Temporal lobe (tissue), 2 donors: ENCODE results near the genes TMEM170A and NUDT7.

- RAMPAGE, long total RNA = no peak
Measured at GRCh38 chr16:74695794-74696349, 4.8 kb downstream of the MLKL start.

DNA sequence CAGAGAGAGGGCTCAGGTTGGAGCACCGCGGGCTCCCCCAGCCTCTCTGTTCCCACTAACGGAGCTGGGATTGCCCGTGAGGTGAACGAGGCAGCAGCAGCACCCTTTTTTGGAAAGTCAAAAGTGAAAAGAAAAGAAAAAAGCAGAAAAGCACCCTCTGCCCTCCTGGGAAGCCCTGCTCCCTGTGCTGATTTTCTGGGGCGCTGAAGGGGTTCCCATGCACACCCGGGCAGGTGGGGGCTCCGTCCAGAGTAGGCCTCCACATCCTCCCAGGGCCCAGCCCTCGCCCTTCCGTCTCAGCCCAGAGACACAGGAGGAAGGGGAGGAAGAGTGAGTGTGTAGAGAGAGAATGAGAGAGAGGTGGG lies 36.8 kb downstream of the FA2H start:
- RAMPAGE, long total RNA = no peak

GRCh38 chr16:74741837-74742520 lies 32.6 kb downstream of the FA2H start:
- RAMPAGE, long total RNA = no peak

- RAMPAGE, long total RNA = no peak
Measured at GRCh38 chr16:74887942-74888585, 96.9 kb downstream of the WDR59 start.

- RAMPAGE, long total RNA = no peak
Measured at GRCh38 chr16:74903772-74904326, 81.1 kb downstream of the WDR59 start.

GRCh38 chr16:74921268-74922484 lies 63.2 kb downstream of the WDR59 start:
- RAMPAGE, long total RNA = no peak

DNA sequence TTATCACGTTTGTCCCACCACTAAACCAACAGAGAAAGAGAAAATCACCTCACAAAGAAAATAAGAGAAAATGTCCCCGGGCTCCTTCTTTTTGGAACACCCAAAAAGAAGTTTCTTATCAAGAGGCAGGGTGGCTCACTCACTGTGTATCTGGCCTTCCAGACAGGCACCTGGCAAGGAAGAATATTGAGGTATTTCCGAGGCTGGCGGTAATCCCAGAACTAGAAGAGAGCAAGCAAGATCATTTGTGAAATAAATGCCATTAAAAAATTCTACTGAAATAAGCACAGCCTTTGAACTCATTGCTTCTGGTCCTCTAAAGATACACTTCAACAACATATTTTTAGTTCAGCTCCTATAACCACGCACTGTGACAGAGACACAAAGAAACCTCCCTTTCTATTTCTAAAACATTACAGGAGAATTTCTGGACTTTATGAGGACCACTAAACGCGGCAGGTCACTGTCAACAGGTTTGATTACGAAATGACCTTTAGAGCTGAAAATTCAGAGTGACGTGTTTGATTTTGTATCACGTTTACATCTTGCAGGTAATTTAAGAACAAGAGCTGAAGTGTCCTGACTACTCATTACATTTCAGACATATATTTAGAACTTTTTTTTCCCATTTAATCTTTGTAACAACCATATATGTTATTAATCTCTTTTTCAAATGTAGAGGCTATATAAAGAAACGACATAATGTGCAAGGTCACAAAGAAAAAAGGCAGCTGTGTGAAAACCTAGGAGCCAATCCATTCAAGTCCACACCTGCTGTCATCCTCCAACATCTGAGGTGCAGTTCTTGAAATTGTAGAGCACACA lies 60.9 kb downstream of the WDR59 start:
- RAMPAGE, long total RNA = no peak

DNA sequence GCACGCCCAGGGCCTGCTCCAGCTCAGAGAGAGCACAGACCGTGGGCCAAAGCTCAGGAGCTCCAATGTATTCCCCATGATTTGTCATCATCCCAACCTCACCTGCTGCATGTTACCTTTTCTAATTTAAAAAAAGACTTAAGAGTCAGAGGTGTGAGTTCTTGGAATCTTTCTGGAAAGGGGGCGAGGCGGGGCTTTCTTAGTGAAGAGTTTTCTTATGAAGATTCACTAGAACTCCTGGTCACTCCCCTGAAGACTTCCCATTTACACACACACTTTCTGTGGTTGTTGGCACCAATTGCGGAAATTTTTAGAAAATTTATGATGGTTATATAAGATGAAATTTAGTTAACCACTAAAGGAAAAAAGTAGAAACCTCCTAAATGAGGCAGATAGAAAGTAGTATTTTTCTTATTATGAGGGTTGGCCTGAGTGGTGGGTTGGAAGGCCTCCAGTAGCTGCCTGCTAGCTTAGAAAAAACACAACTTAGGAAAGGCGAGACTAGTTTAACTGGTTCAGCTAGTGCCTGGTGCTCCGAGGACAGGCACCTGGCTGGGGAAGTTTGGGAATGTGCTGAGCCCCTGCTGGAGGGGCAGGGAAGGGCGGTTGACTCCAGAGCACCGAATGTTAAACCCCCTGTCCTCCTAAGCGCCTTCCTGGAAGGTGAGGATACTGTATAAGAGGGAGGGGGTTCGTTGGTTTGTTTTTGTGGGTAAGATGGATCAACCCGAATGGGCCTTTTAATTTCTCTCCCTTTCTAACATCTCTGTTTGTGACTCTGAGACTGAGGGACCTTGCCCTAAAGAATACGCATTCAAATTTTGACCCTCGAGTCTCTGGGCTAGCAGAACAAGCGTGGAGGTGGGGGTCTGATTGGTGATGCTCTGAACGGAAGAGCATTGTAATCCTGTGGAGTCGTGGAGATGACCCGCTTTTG lies 19.9 kb downstream of the LDHD start:
- RAMPAGE, long total RNA = no peak

GRCh38 chr16:75234646-75236142 lies 16.2 kb downstream of the BCAR1 start:
- RAMPAGE, long total RNA = no peak

- RAMPAGE, long total RNA = no peak
Measured at GRCh38 chr16:75244025-75244926, 7.1 kb downstream of the BCAR1 start.

GRCh38 chr16:75262053-75262897 lies 10.9 kb upstream of the BCAR1 start:
- RAMPAGE, long total RNA = no peak

GRCh38 chr16:75305065-75305996 lies 53.9 kb upstream of the BCAR1 start:
- RAMPAGE, long total RNA = no peak

DNA sequence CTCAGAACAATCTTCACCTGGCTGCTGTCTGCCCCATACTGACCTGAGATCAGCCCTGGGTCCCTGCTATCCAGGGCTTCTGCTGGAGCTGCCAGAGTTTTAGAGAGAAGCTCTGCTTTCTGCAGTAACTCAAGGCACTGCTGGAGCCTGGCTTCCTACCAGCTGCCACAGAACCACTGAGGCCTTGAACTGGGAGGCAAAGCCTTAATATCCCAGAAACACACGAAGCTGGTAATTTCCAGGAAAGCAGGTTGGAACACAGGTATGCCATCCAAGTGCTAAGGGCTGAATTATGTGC lies 7.5 kb downstream of the TMEM170A start:
- RAMPAGE, long total RNA = no peak

GRCh38 chr16:75464095-75465224 lies at the start of gene TMEM170A:
TMEM170A (minus strand) TSS chr16:75464689.
- RAMPAGE, long total RNA = no peak

- RAMPAGE, long total RNA = no peak
Measured at GRCh38 chr16:75501662-75502126, 6.5 kb upstream of the CHST6 start.

DNA sequence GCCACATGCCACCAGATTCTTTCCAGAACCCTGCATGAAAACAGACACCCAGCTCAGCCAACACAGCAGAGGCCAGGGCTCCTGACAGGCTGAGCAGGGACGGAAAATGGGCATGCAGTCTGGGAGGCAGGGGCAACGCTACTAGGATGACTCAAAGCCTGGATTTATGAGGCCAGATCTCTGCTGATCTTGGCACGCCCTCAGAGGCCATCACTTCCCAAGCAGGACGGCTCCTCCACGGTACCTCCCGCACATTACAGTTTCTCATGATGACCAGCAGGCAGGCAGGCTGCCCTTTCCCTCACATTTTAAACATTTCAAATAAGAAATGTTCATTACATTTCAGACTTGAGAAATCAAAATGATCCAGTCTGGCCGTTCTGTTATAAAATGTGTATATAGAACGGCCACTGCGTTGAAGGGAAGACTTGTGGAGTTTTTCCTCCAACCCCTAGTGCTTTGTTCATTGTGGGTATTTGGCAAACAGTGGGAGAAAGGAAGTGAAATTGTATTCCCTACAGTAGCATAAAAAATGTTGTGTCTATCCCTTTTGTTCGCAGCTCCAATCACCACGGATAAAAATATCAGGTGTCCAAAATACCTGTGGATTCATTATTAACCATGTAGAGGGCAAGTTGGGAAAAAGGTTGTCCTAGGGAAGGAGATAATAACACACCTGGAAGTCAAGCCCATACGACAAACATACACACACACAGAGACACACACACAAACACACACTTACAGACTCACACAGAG lies 64.8 kb upstream of the ADAMTS18 start:
- RAMPAGE, long total RNA = no peak

DNA sequence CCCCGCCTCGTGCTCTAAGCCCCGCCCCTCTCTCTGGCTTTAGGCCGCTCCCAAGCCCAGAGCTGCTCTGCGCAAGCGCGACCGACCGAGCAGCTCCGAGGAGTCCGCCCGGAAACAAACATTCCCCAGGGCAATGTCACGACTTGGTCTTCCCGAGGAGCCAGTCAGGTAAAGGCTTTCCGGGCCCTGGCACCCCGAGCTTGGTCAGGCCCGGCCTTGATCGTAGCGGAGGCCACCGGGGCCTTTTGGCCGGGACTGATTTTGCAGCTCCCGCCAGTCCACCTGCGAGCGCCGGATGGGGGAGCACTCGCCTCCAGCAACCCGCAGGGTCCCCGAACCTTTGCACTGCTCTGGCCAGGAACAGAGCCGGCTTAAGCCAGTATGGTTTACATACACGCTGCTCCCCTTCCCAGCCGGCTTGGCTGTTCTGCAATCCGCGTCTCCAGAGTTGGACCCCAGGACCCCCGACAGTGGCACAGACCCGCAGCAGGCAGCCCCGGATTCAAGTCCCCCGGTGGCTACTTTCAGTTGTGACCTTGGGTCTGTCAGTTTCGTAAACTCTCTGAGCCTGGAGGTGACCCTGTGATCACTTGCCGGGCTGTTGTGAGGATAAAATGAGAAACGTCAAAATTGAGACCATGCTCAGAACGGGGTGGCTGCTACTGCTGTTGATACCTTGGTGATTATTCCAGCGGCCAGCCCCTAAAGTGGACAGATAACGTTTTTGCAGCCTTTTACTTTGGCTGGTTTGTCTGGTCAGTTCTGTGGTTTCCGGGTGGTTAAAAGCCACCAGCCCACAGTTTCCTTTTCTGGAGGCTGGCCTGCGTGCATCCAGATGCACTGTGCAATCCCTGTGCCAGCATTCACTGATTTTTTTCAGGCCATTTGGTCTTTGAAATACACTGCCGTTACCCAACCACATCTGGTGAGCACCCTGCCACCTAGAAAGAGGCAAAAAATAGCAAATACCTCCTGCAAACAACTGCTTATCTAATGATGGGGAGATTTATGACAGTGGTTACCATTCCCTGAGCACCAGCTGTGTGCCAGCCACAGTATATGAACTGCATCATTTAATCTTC lies at the start of gene NUDT7:
TSS of gene NUDT7 (plus strand) at position 65 of the 1,082 bp plus-strand sequence.
- RAMPAGE, long total RNA = start-site peak on the plus strand centred at position 73 of the sequence, 16 bp wide, 56 and 15 reads in 2 replicates

DNA sequence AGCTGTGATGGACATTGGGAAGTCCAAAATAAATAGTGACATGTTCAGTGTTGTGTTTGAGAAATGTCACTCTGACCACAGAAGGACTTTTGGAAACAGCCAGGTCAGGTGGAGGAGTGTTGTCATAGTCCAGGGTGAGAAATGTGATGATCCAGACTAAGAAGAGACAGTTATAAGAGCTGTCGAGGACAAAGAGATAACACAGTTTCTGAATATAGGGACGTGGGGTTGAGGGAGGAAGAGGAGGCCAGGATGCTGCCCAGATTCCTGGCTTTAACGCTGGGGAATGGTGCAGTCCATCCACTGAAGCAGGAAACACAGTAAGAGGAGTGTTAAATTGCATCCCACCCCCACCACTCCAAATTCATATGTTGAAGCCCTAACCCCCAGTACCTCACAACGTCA lies 71.2 kb downstream of the VAT1L start:
- RAMPAGE, long total RNA = no peak

DNA sequence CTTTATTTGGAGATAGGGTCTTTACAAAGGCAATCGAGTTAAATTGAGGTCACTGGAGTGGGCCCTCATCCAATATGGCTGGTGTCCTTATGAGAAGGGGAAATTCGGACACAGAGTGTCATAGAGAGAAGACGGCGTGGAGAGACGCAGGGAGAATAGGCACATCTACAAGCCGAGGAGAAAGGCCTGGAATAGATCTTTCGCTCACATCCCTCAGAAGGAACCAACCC lies 71.5 kb downstream of the VAT1L start:
- RAMPAGE, long total RNA = no peak

DNA sequence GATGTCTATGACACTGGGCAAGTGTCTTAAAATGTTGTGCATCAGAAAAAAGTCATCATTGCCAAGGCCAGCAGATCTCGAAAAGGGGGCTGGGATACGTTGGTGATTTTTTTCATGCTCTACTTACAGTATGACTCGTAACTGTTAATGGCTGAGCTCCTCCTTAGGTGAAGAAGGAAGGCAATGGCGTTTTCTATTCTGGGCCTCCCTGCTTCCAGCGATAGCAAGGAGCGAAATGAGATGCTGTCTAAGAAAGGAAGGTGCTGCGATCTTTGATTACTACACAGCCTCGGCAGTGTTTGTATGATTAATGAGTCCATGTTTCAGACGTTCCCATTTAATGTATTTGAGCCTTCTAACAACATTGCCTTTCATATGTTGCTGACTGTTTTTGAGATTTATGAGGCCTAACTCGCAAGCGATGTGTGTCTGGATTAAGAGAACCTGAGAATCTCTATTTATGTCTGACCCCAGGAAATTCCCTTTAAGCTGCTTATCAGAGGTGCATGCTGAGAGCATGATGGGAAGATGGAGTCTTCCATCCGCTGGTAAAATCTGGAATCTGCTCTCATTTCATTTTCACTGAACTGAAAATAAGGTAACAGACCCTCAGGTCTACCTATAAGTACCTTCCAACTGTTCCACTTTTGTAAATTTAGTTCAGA lies 403.4 kb downstream of the WWOX start:
- RAMPAGE, long total RNA = no peak